Colon Carcinoma Metastatic in the Brain (tissue), 2 donors: ENCODE measurements around the genes SLC4A1, SLC25A39 and DBF4B.

DNA sequence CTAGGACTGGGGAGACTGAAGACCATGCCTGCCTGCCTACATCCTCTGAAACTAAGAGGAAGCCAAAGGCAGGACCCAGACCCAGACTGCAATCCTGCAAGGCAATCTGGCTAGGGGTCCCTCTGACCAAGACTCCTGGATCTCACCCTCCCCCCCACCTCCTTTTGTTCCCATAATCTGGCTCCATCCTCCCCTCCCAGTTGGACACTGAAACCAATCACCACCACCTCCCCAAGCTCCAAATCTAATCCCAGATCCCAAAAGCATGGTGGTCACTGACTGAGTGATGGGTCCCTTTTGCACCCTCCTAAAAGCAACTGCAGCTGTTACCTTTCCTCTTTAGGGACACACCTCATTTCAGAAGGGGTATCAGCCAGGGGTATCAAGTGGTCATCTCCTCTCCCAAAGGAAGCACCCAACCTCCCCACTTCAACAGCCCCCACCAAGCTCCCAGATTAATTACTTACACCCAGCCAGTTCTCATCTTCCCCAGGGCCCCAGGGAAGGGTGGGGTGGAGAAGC, 1.2 kb downstream of the HDAC5 start:
- PRO-cap, 2 experiments = no peak in any of the 2 experiments

- PRO-cap, 2 experiments = peak in 1 of 2 experiments; most common minus-strand start chr17:44210436 (in 1)
Observed at GRCh38 chr17:44210039-44211074, 9.1 kb downstream of the UBTF start.

- PRO-cap, 2 experiments = peak in 1 of 2 experiments; most common plus-strand start chr17:44218809 (in 1); most common minus-strand start chr17:44218554 (in 1)
Observed at GRCh38 chr17:44217944-44218935, 1.2 kb downstream of the UBTF start.

GRCh38 chr17:44220286-44220547, 742 bp upstream of the UBTF start:
- PRO-cap, 2 experiments = peak in 1 of 2 experiments; most common minus-strand start chr17:44220312 (in 1)

DNA sequence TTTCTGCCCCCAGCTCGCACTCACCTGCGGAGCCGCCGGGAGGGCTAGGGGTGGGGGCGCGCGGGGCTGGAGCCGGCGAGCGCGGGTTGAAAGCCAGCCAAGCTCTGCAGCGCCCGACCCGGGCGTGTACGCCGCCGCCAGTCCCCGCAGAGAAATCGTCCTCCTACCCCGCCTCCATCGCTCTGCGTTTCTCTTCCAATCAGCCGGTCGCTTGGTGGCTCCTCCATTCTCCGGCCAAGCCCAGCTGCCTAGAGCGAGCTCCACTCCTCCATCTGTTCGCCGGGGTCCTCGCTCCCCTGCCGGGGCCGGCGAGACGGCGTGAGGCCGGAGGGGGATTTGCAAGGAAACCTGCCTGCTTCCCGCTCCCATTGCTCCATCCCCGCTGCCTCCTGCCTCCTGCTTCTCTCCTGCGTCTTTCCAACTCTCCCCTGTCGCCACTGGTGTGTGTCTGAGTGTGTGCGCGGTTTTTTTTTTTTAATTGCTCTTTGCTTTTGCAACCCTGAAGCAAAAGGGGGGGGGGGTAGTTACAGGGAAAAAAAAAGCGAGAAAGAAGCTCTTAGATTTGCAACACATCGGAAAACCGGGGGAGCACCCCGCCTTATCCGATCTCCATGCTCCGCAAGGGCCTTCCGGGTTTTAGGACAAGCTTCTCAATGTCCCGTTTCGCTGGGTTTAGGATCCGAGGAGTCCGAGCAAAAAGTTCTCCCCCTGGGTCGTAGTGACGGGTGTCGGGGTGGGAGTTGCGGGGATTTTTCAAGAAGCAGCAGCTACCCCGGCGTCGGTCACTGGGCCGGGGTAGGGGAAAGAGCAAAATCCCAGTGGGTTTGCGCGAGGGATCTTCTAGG, 1.9 kb upstream of the UBTF start:
- PRO-cap, 2 experiments = peak in 2 of 2 experiments; most common plus-strand start position 42 of the sequence (in 1); most common minus-strand start position 126 of the sequence (in 1)

DNA sequence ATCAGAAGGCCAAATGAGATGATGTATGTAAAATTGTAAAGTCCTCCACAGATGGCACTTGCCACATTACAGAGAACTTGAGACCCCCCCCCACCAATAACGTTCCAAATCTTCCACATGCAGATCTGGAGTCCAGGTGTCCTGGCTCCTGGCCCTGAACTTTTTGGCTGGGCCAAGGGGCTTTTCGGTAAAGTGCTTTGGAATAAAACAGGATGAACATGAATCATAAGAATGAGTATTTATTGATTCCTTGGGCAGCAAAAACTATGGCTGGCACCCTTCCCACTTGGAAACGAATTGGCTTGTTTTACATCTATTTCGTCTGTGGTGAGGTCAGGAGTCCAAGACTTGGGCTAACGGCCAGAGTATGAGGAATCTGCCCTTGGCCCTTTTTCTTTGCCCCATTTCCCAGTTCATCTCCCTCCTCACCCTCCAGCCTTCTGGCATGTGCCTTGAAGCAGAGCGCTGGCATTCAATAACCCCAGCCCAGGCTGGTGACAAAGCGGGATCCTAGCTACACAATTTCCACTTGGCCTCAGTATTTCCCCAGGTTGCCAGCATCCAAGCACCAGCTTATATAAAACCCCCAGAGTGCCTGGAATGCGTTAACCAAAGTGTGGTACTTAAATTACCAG, 4.1 kb upstream of the UBTF start:
- PRO-cap, 2 experiments = no peak in any of the 2 experiments

DNA sequence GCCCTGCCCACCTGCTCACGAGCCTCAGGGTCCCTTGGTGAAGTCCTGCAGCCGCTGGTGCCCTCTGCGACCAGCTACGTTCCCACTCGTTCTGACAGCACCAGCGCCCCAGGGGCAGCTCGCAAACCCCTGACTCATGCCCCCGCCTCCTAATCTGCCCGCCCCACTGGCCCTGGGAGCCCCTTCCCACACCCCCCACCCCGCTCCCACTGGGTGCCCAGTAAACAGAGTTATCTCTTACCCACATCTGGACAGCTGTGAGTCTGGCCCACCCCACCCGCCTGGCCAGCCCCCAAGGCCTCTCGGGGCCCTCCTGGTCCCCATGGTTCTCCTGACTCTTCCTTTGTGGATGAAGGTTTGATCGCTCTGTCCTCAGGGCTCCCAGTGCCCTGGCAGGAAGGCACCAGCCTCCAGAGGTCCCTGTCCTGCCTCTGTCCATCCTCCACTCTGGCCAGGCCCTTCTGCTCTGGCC, at the start of gene SLC4A1:
Gene SLC4A1, minus strand, starts transcription at position 93 of the 472 bp plus-strand sequence.
- PRO-cap, 2 experiments = no peak in any of the 2 experiments

DNA sequence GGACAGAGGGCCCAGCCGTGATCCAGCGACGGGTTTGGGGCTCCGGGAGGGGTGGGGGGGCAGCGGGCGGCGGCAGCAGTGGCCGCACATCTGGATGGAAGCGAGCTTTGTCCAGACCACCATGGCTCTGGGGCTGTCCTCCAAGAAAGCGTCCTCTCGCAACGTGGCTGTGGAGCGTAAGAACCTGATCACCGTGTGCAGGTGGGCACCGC, 244 bp downstream of the RUNDC3A start:
- PRO-cap, 2 experiments = no peak in any of the 2 experiments

- PRO-cap, 2 experiments = peak in 2 of 2 experiments; most common plus-strand start chr17:44324980 (in 2); most common minus-strand start chr17:44324801 (in 2)
Observed at GRCh38 chr17:44324161-44325102, at the start of gene SLC25A39. Gene SLC25A39 (minus strand): TSS chr17:44324823.

DNA sequence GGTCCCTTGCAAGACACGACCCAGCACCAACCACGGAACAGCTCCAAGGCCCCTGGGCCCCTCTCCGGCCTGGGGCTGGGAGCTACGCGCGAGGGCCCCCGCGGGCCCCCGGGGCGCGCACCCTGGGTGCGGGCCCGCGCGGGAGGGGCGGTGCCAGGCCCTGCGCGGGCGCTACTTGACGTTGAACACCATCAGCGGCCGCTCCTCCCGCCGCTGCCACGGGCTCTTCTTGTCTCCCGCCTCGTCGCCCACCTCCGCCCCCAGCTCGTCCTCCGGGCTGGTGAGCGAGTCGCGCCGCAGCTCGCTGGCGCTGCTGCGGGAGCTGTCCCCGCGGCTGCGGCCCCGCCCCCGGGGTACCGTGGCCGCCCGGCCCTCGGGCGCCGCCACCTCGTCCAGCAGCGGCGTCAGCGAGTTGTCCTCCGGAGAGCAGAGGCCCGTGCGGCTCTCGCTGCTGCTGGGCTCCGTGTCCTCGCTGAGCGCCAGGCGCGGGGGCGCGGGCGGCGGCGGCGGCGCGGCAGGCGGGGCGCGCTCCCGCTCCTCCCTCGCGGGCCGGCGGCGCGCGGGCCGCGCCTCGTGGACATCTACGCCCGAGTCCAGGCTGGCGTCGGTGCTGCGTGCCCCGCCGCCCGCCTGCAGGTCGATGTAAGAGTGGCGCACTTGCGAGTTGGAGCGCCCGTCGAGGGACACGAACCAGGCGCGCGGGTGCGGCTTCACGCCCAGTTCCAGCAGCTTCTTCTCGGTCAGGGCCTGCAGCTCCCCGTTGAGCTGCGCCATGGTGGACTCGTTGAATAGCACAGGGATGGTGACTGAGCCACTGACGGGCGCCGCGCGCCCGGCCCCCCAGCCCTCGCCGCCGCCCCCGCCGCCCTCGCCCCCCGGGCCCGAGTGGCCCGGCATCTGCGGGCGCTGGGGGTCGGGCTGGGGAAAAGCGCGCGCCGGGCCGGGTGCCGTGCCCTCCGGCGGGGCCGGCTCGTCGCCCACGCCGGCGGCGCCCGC, 8.8 kb downstream of the GRN start:
- PRO-cap, 2 experiments = peak in 1 of 2 experiments; most common plus-strand start position 590 of the sequence (in 1)

GRCh38 chr17:44552635-44552828, 4.8 kb upstream of the FZD2 start:
- PRO-cap, 2 experiments = no peak in any of the 2 experiments

DNA sequence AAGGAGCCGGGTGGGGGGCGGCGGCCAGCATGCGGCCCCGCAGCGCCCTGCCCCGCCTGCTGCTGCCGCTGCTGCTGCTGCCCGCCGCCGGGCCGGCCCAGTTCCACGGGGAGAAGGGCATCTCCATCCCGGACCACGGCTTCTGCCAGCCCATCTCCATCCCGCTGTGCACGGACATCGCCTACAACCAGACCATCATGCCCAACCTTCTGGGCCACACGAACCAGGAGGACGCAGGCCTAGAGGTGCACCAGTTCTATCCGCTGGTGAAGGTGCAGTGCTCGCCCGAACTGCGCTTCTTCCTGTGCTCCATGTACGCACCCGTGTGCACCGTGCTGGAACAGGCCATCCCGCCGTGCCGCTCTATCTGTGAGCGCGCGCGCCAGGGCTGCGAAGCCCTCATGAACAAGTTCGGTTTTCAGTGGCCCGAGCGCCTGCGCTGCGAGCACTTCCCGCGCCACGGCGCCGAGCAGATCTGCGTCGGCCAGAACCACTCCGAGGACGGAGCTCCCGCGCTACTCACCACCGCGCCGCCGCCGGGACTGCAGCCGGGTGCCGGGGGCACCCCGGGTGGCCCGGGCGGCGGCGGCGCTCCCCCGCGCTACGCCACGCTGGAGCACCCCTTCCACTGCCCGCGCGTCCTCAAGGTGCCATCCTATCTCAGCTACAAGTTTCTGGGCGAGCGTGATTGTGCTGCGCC, 526 bp downstream of the FZD2 start:
- PRO-cap, 2 experiments = no peak in any of the 2 experiments

GRCh38 chr17:44708326-44709049, at the start of gene DBF4B:
Gene DBF4B (plus strand): TSS chr17:44708665.
- PRO-cap, 2 experiments = peak in 1 of 2 experiments; most common plus-strand start chr17:44708615 (in 1); most common minus-strand start chr17:44708576 (in 1)

DNA sequence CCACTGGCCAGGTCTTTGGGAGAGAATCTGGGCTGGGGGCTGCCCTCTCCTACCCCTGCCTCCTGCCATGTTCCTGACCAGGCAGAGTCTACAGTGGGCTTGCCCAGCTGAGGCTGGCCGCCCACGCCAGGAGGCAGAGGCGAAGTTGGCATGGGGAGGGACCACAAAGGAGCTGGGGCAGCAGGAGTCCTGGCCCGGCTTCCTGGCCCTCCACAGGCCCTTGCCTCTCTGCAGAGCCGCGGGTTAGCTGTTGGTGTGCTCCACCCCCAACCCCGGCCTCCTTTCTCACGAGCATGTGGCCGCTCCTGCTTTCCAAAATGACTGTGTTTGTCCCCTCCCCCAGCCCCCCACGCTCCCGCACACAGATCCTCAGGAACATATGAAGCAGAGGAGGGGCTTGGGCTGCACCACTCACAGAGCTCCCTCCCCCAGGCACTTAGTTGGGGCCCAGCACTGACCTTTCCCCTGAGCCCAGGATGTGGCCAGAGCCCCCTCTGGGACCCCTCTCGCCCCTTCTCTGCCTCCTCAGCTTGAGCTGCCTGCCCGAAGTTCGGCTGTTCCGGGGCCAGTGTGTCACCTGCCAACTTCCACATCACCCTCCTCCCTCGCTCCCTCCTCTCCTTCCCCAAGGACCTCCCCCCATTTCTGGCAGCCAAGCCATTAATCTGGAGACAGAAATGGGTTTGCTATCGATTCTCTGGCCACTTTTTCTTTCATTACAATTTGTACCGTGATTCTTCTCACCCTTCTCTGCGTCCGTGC, 9.1 kb upstream of the ADAM11 start:
- PRO-cap, 2 experiments = no peak in any of the 2 experiments

DNA sequence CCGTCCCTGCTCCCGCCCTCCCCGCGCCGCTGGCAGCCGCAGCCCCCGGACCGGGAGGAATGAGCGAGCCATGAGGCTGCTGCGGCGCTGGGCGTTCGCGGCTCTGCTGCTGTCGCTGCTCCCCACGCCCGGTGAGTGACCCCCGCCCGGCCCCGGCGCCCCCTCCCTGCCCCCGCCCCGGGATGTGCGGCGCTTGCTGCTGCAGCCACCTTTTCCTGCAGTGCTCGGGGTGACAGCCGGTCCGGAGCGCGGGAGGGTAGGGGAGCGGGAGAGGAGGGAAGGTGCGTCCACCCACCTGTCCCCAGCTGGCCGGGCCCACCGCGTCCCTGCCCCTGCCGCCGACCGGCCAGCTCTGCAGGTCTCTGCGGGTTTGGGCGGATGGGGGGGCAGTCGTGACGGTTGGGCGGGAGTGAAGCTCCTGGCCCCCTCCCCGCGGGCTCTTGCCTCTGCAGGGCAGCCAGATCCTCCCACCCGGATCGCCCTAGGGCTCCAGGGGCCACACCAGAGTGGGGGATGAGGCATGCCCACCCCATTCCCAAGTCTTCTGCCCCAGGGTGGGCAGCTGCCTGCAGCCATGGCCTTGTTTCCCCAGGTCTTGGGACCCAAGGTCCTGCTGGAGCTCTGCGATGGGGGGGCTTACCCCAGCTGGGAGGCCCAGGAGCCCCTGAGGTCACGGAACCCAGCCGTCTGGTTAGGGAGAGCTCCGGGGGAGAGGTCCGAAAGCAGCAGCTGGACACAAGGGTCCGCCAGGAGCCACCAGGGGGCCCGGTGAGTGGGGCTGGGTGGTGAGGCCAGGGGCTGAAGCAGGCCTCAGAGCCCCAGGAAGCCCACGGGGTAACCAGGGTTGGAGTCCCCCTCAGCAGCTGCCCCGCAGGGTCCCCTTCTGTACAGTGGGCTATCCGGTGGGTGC, 597 bp downstream of the ADAM11 start:
- PRO-cap, 2 experiments = no peak in any of the 2 experiments

GRCh38 chr17:44781479-44782613, 23.1 kb downstream of the ADAM11 start:
- PRO-cap, 2 experiments = no peak in any of the 2 experiments

- PRO-cap, 2 experiments = no peak in any of the 2 experiments
Observed at GRCh38 chr17:45018457-45018781, 33.0 kb downstream of the DCAKD start.

DNA sequence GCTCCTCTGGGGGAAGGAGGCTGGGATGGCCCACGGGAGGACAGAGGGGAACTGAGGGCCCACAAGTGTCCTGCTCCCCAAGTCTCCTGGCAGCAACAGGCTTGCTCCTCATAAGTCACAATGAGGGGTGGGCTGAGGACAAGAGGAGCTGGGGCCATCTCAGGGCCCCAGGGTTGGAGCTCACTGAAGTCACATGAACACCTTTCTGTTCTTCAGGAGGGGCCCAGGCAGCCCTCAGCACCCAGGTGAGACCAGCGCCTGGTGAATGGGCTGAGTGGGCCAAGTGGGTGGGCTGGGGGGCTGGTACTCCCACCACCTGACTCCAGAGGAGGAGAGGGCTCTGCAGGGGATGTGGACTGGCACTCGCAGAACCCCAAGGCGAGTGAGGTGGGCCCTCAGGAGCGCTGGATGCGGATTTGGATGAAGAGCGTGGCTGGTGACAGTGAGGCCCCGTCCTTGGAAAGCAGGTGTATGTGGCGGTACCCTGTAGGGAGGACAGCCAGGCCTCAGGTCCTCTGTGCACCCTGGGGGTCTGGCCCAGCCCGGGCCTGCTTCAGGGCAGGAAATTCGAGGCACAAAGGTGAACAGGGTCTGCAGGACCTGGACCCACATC, 20.0 kb downstream of the PLCD3 start:
- PRO-cap, 2 experiments = no peak in any of the 2 experiments

- PRO-cap, 2 experiments = no peak in any of the 2 experiments
Observed at GRCh38 chr17:45114115-45114515, 18.2 kb downstream of the PLCD3 start.

DNA sequence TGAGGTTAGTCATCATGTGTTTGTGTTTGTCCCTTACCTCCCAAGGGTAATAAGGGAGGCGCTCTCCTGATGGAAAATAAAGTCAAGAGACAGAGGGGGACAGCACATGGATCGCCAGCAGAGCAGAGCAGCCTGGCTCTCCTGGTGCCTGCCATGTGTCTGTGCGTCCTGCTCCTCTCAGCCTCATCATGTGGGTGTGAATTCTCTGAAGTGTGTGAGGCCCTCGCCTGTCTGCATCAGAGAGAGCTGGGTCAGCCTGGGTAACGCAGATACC, 8.8 kb downstream of the HEXIM2 start:
- PRO-cap, 2 experiments = no peak in any of the 2 experiments